ENCODE results near the genes PALS1 and PLEKHH1.

DNA sequence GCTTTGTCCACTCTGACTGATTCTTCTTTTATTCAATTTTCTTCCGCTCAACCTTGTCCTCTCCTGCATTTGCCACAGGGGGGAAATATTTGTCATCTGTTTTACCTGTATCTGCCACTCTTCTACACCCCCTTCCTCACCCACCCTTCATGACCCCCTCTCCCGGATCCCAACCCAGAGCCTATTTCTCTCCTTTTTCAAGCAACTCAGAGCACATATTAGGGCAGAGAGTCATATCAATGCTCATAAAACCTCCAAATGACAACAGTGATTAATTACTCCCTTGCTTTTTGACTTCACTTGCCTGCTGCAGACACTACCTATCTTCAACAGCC is 340.9 kb downstream of the FUT8 start:
- CAGE, long polyA plus RNA = no peak
- RRBS = no CpG with 5 or more reads among the region's 2 CpGs

DNA sequence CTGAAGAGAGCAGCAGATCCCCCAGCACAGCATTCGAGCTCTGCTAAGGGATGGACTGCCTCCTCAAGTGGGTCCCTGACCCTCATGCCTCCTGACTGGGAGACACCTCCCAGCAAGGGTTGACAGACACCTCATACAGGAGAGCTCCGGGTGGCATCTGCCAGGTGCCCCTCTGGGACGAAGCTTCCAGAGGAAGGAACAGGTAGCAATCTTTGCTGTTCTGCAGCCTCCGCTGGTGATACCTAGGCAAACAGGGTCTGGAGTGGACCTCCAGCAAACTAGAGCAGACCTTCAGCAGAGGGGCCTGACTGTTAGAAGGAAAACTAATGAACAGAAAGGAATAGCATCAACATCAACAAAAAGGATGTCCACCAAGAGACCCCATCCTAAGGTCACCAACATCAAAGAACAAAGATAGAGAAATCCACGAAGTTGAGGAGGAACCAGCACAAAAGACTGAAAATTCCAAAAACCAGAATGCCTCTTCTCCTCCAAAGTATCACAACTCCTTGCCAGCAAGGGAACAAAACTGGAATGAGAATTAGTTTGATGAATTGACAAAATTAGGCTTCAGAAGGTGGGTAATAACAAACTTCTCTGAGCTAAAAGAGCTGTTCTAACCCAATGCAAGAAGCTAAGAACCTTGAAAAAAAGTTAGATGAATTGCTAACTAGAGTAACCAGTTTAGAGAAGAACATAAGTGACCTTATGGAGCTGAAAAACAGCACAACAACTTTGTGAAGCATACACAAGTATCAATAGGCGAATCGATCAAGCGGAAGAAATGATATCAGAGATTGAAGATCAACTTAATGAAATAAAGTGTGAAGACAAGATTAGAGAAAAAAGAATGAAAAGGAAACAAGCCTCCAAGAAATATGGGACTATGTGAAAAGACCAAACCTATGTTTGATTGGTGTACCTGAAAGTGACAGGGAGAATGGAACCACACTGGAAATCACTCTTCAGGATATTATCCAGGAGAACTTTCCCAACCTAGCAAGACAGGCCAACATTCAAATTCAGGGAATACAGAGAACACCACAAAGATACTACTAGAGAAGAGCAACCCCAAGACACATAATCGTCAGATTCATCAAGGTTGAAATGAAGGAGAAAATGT is 80.3 kb downstream of the GPHN start:
- CAGE, long polyA plus RNA = no peak
- RRBS = no CpG with 5 or more reads among the region's 9 CpGs

DNA sequence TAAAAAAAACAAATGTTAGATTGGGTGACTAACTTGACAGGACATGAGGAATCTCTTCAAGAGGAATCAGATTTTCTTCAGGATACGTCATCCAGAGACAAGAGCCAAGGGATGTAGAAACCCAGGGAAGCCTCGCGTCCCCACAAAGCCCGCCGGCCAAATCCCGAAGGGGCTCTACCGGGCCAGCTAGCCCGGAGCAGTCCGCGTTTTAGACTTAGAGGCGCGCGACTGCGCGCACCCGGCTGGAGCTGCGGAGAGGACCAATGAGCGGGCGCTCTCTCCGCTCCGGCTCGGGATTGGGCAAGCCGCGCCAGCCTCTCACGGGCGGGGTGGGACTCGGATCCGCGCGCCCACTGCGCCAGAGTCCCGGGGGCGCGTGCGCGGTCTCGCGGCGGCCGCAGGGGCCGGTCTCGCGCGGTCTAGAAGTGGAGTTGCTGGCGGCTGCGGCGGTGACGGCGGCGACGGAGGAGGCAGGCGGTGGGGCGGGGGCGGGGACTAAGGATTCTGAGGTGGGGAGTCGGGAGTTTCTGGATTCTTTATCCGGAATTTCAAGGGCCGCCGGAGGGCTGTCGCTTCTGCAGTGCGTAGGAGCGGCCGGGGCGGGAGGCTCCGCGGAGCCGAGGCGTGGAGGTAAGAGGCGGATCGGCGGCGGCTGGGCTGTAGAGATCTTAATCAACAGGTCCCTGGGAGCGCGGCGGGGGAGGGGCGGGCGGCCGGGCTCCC is at the start of gene PALS1:
TSS of gene PALS1 (plus strand) at position 532 of the 723 bp plus-strand sequence.
- CAGE, long polyA plus RNA = start-site peak on the plus strand centred at position 575 of the sequence, 132 bp wide, 300 and 97 reads in 2 replicates
- RRBS = under 1% methylated on average over 36 of the region's 77 CpGs

- CAGE, long polyA plus RNA = no peak
- RRBS = no CpG with 5 or more reads among the region's 3 CpGs
Observed at GRCh38 chr14:67312470-67312726, 47.2 kb downstream of the ATP6V1D start.

DNA sequence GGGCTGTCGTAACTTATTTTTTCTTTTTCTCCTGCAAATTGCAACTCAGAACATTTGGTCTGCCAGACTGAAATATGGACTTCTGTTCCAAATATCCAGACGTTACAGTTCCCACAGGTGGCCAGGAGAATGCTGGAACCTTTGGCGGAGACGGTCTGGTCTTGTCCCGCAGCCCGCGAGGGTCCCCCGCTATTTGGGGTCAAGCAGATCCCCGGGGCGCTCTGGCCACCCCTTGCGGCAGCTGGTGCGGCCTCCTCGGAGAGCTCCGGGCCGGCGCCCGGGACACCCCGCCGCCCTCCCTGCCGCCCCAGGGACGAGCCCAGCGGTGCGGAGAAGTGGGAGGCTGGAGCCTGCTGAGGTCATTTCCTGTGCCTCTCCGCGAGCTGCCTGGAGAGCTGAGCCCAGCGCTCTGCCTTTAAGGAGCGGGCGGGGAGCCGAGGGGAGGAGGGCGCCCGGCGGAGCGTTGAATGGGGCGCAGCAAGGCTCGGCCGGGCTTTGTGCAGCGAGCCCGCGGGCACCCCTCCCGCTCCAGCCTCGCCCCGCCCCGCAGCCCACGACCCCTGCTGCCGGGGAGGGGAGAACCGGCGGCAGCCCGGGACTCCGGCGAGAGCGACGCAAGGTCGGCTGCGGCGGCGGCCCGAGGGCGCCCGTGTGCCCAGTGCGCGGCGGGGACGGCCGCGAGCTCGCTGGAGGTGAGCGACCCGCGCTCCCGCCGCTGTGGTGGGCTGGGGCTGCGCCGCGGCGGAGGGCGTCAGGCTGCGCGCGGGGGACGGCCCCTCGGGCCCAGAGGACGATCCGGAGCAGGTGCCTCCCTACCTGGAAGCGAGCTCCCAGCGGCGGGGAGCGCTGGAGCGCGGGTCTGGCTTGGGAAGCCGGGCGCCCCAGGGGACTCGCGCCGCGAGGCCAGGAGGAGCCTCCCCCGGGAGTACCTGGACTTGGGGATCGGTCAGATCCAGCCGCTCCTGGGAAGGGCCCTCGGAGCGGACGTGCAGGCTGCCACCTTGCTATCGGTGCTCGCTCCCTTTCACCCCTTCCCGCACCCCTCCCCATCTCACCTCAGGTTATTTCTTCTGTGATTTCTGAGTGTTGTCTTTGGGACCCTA is at the start of gene PLEKHH1:
TSS of gene PLEKHH1 (plus strand) at position 584 of the 1,103 bp plus-strand sequence.
- CAGE, long polyA plus RNA = no peak
- RRBS = 2% methylated on average over 27 of the region's 104 CpGs

DNA sequence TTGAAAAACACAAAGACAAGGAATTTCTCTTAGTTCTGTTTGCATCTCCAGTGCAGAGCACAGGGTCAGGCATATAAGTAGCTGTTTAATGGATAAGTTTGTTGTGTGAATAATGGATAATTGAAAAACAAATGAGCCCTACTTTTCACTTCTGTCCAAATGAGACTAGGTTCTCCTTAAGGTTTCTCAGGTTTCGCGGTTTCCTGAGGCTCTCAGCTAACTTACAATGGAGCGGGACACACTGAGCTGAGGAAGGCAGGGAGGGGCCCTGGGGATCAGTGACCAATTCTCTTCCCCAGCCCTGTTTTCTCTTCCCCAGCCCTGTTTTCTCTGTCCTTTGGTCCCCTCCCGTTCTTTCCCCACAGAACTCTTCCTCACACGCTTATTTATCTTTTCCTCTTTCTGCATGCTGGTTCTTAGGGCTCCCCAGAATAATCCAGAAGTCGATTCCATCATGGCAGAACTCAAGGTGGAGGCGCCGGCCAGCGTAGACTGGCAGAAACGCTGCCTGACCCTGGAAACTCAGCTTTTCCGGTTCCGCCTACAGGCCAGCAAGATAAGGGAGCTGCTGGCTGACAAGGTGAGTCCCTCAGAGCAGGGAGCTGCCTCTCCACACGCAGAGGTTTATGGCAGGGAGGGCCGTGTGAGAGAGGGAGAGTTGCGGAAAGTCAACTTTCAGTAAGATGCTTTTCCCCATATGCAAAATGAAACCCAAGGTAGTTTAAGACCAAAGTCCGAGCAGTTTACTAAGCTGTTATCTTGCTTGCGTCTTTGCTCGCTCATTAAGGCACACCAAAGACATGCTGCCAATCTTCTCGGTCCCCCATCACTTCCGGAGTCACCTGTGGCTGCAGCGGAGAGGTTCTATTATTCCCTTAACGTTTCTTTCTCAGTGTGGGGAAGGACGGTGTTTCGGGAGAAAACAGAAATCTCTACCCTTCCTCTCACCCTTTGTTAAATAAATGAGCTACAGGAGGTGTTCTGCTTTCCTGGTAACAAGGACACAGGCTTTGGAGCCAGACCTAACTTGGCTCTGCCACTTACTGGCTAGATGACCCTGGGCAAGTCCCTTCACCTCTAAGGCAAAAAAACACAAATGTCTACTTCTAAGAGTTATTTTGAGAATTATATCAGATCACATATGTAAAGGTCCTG is 8.7 kb downstream of the PLEKHH1 start:
- CAGE, long polyA plus RNA = no peak
- RRBS = 22% methylated on average over 4 of the region's 24 CpGs

DNA sequence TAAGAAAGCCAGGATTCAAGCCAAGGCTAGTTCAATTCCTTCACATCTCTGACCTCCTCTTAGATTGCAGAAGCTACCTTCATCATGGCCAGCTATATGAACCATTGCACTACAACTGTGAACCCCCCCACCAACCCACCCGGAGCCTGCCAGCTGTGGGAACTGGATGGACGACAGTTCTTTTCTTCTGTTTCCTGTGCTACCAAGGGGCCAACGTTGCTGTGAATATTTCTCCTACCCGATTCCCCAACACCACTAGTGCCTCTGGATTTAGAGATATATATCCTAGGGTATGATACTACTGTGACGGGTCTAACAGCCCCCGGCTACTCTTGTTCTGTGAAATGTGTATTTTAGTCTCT is 13.1 kb downstream of the PIGH start:
- CAGE, long polyA plus RNA = no peak
- RRBS = no CpG with 5 or more reads among the region's 6 CpGs

DNA sequence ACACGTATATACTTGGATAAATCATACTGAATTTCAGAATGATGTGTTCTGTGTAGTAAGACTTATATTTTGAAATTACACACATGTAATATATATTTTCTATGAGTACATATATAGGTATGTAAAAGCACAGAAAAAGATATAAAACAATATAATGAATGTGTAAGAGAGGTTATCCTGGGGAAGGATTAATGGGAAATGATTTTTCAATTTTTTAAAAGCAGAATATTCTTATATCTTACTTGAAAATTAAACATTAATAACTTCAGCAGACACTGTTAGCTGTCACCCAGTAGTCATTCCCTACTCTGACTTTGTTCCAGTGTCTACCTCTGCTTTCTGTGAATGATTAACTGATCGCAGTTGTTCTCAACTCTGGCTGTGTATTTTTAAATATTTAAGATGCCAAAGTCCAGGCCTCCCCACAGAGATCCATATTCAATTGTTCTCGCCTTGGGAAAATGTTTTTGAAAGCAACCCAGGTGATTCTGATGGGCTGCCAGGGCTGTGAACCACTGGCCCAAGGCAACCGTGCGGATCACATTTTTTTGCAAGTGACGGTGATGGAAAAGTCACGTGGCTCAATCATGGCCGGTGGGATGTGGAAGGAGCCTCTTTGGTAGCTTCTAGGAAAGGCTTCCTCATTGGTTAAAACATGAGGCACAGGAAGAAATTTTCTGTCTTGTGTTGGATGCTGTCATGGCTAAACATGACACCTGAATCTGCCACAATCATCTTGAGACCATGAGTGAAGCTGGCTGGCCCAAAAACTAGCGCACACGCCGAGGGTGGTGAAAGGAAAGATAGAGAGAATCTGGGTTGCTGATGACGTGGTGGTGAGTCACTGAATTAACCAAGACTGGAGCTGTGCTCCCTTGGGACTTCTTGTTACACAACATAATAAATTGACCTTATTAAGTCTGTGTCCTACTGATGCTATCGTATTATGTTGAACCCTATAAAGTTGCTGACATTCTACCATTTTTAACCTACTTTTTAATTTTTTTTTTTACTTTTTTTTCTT is 37.1 kb downstream of the RDH12 start:
- CAGE, long polyA plus RNA = no peak
- RRBS = no CpG with 5 or more reads among the region's 13 CpGs

DNA sequence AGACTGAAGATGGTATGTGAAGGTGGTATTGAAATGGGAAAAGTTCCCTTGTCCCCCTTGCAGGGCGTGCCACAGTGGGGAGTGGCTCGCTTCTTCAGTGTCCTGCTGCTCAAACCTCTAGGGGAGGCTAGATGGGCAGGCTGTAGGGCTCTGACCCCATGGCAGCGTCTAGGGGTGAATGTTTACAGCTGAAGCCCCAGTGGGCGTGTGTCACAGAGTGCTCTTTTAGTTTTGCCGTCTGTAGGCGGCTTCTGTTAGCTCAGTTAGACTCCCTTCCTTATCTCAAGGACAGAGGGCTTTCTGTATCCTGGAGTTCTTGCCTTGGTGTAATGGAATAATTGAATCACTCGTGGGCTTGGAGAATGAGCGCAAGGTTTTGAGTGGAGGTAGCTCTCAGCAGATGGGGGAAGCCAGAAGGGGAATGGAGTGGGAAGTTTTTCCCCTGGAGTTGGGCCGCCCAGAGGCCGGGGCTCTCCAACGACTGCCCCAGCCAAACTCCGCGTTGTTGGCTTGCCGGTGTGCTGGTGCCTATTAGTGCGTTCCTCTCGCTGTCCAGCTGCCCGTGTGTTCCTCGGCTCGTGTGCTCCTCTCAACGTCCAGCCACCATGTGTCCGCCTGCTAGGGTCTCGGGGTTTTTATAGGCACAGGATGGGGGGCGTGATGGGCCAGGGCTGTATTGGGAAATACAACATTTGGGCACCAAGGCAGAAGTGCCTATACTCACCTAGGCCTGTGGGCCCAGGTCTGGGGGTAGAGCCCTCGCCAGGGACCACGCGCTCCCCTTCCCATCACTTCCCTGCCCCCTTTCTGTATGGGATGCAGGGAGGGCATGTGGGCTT is 266.4 kb downstream of the RAD51B start:
- CAGE, long polyA plus RNA = no peak
- RRBS = 97% methylated on average over 5 of the region's 26 CpGs

DNA sequence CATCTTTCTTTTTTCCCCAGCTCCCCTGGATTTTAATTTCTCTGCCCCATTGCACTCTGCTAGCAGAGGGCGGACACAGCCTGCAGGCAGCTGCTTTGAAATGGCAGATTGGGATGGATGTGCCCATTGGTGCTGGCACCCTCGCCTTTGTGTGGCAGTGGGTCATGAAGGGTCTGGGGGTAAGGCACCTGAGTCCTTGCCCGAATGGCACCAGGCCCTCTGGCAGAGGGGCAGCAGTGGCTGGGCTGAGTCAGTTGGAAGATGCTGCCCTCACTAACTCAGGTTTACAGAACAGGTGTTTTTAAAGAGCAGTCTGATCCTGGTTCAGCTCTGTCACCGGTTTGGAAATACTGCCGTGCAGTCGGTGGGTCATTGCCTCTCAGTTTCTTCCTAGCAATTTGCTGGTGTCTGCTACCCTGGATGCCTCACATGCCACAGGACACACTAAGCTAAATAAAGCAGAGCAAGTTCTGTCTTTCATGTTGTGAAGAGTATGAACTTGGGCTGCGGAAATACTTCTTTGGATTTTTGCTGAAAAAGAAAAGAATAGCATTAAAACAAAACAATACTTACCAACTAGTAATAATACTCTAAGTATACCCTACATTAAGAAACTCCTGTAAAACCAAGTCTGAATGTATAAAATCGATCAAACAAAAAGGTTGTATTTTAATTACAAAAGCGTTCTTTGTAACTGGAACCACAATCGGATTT is 429.4 kb downstream of the RAD51B start:
- CAGE, long polyA plus RNA = no peak
- RRBS = no CpG with 5 or more reads among the region's 10 CpGs

DNA sequence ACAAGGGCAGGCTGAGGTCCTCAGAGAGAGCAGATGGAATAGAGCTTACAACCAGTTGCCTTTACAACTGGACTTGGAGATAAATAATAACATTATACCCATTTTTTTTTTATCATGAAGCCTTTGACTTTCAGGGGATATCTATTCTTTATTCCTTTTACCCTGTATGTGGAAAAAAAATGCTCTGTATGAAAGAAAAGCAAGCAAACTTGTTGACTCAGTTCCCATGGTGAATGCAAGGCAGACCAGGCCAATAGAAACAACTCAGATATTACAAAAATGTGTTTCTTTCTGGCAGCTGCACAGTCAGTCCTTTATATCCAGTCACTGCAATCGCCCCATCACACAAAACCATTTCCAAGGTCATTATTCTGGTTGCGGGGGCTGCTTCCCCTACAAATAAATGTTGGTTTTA is 401.3 kb downstream of the ZFP36L1 start:
- CAGE, long polyA plus RNA = no peak
- RRBS = no CpG with 5 or more reads among the region's 2 CpGs

- CAGE, long polyA plus RNA = no peak
- RRBS = no CpG with 5 or more reads among the region's 2 CpGs
Observed at GRCh38 chr14:68399943-68400488, 392.9 kb downstream of the ZFP36L1 start.

DNA sequence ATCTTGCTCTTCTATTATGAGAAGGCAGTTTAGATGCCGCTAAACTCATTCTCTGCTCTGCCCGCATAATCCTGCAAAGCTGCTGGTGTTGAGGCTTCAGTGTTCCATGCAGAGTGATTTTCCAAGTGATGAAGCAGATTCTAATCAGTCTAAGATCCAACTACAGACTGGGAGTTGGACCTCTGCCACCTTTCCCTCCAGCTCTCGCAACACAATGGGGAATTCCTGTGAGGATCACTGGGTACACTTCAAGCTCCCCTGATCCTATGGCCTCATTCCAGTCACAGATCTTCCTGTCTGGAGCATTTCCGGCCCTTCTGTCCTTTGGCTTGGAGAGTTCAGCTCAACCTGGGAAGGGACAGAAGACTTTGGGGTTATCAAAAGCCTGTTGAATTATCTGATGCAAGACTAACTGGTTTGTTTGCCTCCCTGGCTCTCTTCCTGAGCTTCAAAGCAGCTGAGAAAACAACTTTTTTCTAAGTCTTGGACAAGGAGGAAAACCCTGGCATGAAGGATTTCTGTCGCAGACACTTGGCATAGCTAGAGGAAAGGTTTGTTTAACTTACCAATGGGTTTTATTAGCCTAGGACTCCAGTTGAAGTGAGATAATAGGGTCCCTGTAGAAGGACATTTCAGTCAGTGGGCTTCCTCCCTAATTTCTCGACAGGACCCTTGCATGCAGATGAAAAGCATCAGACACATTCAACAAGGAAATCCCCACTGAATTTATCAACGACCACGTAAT is 333.8 kb downstream of the ZFP36L1 start:
- CAGE, long polyA plus RNA = no peak
- RRBS = no CpG with 5 or more reads among the region's 8 CpGs

DNA sequence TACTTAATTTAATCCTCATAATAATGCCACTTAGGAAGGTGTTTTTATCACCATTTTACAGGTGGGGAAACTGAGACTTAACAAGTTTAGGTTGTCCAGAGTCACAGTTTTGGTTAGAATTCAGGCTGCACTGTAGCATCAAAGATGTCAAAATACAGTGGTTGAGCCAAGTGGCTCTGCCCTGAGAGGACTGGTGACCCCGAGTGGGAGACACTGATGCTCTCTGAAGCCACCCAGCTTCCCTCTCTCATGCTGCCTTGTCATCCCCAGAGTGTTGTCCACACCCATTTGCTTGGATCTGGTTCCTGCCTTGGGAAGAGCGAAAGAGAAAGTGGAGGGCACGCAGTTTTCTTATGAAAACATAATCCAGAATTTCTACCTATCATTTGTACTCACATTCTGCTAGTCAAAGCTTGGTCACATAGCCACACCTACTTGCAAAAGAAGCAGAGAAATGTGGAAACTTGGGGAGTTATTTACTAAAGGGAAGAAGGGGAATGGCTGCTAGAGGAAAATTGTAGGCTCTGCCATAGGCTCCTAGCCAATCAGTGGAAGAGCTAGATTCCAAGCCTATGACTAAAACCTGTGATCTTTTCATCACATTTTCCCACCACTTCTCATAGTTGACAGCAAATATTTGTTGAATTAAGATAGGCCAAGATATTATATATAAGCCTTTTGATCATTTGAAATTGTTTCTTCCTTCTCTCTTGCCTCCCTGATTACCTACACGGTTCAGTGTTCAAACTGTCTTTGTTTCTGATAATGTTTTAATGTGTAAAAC is 326.4 kb downstream of the ZFP36L1 start:
- CAGE, long polyA plus RNA = no peak
- RRBS = no CpG with 5 or more reads among the region's 4 CpGs

GRCh38 chr14:68468695-68469262 is 324.1 kb downstream of the ZFP36L1 start:
- CAGE, long polyA plus RNA = no peak
- RRBS = no CpG with 5 or more reads among the region's 3 CpGs

DNA sequence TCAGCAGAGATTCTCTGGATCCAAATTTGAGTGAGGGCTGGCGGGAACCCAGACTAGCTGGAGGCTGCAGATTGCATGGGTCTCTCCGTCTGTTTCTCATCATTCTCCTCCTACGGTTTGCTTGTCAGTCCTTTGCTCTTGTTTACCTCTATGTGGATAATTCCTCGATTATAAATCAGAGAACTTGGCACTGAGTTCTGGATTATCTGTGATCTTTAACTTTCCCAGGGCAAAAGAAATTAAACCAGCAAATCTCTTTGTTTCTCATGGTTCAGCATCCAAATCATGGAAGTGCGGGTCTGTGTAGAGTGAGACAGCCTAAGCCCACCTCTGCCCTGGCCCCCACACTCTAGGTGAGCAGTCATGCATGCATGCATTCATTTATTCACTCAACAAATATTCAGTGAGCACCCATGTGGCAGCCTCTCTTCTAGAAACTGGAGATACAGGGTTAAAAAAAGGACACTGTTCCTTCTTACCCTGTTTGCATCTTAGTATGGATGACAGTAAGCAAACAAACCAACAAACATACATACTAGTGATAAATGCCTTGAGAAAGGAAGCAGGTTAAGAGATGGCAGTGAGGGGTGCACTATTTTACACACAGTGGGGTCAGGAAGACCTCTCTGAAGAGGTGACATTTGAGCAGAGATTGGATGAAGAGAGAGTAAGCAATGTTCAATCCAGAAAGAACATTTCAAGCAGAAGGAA is 280.5 kb downstream of the ZFP36L1 start:
- CAGE, long polyA plus RNA = no peak
- RRBS = no CpG with 5 or more reads among the region's 5 CpGs

- CAGE, long polyA plus RNA = no peak
- RRBS = no CpG with 5 or more reads among the region's 7 CpGs
Observed at GRCh38 chr14:68518720-68519570, 273.9 kb downstream of the ZFP36L1 start.

- CAGE, long polyA plus RNA = no peak
- RRBS = no CpG with 5 or more reads among the region's 12 CpGs
Observed at GRCh38 chr14:68521958-68523070, 270.6 kb downstream of the ZFP36L1 start.

GRCh38 chr14:68589581-68589842 is 203.4 kb downstream of the ZFP36L1 start:
- CAGE, long polyA plus RNA = no peak
- RRBS = no CpG with 5 or more reads among the region's 1 CpG

- CAGE, long polyA plus RNA = no peak
- RRBS = no CpG with 5 or more reads among the region's 12 CpGs
Observed at GRCh38 chr14:68711227-68712168, 81.4 kb downstream of the ZFP36L1 start.